Subcutaneous preadipocyte (primary cell): ENCODE results near the gene C5.

- CAGE, long polyA plus RNA = no peak
Measured at GRCh38 chr9:120942338-120943213, 16.0 kb upstream of the TRAF1 start.

DNA sequence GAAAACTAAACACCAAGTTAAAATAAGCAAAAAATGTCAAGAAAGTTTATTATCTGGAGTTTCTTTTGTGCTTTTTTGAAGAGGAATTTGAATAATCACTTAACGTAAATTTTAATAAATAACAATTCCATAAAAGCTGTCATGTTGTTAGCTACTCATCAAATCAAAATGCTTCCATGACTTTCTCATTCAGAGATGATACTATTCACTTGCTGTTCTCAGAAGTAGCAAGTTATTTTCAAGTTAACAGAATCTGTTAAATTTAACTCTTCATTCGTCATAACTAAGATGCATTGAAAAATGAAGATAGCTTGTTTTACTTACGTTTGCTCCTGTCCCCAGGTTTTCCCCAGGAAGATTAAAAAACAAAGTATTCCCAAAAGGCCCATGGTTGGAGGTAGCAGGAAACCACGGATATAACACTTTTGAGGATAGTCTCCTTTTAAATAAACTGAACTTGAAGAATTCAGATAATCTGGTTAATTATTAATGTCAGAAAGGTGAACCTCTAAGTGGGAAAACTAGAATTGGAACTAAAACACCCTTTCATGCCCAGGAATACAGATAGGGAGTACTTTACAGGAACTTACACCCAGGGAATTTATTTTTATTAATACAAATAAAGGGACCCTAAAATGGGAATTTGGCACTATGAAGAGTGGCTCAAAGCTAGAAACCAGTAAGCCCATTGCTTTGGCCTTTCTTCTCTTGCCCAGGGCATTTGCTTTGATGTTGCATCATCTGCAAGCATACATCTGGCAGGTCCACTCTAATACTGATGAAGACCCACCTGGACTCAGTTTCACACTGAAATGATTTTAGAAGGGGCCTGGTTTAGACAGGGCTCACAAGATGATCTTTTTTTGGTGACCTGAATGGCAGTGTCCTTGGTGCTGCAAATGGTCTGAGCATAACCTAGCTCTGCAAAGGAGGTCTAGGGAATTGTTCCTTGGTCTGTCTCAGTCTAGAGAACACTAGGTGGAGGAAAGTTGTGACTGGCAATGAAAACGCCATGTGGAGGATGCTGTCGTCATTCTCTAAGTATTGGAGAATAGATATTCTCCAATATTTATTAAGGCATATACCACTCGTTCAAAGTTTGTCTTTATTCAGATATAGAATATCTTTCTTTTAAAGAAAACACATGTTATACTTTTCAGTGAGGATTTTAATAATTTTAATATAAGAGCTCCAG lies at the start of gene C5:
C5 (minus strand) TSS at position 418 of the 1,195 bp plus-strand sequence.
- CAGE, long polyA plus RNA = no peak

- CAGE, long polyA plus RNA = no peak
Measured at GRCh38 chr9:121123688-121124144, 49.0 kb downstream of the CNTRL start.

GRCh38 chr9:121140358-121140894 lies 61.2 kb downstream of the RAB14 start:
- CAGE, long polyA plus RNA = no peak

GRCh38 chr9:121141140-121141804 lies 60.4 kb downstream of the RAB14 start:
- CAGE, long polyA plus RNA = no peak

DNA sequence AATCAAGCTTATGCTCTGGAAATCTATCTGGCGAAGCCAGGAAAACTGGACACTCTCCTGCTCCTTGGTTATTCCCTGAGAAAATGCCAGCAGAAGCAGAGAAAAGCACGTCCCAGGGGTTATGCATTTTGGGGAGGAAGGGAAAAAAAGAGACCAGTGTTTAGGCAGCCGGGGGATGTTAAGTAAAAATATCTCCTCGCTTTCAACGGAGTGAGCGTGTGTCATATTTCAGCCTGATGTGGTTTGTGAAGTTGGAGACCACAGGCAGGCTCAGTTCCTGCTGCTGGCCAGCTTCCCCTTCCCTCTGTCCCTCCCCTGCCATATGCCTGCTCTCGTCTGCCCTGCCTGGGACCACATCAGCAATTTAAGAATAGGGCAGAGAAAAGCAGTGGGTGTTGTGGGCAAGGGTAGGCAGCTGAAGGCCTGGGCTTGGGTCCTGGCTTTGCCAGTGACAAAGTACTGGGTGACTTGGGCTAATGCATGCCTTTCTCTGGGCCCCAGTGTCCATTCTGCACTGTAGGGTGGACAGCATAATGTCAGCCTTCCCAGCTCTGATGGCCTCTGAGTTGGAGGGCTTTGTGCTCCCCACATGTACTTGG lies 4.0 kb downstream of the GSN start:
- CAGE, long polyA plus RNA = no peak

DNA sequence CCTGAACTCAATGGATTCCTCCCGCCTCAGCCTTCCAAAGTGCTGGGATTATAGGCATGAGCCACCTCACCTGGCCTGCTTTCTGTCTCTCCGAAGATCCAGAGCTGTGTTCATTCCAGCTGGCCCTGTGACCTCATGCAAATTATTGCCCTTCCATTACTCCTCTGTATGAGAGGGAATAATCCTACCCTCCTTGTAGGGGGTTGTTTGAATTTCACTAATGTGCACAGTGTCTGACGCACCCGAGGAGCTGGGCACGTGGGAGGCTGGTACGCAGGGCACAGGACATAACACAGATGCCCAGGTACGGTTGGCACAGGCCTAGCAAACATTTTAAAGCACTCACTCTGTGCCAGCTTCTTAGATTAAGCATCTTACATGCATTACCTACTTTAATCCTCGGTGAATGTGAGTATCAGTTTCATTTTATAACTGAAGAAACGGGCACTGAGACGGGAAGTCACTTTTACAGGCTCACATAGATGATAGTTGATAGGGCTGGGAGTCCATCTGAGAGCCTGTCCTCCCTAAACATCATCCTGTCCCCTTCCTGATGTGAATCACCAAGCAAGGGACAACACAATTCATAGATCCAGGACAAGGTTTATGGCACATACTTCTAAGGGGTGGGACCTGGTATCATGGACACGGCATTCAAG lies 20.3 kb downstream of the GSN start:
- CAGE, long polyA plus RNA = no peak

- CAGE, long polyA plus RNA = no peak
Measured at GRCh38 chr9:121288811-121289857, 21.2 kb downstream of the GSN start.

DNA sequence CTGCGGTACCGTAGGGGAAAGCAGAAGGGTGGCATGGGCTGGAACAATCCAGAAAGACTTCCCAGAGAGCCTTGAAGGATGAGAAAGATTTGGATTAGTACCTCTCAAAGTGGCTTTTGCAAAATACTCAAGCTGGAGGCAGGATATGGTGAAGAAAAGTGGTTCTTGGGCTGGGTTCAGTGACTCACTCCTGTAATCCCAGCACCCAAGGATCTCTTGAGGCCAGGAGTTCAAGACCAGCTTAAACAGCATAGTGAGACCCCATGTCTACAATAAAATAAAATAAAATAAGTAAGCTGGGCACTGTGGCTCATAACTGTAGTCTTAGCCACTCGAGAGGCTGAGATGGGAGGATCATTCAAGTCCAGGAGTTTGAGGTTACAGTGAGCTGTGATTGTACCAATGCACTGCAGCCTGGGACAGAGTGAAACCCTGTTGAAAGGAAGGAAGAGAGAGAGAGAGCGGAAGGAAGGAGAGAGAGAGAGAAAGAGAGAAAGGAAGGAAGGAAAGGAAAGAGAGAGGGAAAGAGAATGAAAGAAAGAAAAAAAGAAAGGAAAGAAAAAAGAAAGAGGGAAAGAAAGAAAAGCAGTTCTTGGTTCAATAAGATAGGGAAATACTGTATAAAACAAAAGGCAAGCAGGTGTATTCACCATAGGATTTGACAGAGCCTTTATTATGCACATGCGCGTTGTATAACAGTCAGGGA lies 41.7 kb downstream of the GSN start:
- CAGE, long polyA plus RNA = no peak

DNA sequence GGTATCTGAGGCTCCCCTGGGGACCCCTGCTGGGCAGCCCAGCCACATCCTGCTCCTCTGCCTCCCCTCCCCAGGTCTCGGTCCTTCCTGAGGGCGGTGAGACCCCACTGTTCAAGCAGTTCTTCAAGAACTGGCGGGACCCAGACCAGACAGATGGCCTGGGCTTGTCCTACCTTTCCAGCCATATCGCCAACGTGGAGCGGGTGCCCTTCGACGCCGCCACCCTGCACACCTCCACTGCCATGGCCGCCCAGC lies 50.6 kb downstream of the GSN start:
- CAGE, long polyA plus RNA = no peak

- CAGE, long polyA plus RNA = no peak
Measured at GRCh38 chr9:121321035-121321597, 48.9 kb downstream of the STOM start.

- CAGE, long polyA plus RNA = no peak
Measured at GRCh38 chr9:121326868-121327683, 43.0 kb downstream of the STOM start.

DNA sequence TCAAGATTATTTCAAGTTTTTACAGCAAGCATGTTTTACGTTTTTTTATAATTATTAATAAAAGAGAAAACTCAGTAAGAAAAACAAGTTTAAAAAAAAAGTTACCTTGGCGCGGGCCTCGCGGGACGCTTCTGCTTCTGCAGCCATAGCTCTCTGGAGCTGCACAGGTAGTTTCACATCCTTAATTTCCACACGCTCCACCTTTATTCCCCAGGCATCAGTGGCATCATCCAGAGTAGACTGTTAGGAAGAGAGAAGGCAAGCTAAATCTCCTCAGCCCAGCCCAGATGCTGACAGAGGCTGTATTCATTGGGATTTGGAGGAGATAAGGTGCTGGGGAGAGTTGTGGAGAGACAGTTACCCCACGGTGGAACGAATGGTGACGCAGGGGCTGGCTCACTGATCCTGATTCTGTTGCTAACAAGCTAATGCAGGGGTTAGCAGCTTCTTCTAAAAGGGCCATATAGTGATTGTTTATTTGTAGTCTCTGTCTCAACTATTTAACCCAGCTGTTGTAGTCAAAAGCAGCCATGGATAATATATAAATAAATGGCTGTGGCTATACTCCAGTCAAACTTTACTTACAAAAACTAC lies 22.0 kb downstream of the STOM start:
- CAGE, long polyA plus RNA = no peak

DNA sequence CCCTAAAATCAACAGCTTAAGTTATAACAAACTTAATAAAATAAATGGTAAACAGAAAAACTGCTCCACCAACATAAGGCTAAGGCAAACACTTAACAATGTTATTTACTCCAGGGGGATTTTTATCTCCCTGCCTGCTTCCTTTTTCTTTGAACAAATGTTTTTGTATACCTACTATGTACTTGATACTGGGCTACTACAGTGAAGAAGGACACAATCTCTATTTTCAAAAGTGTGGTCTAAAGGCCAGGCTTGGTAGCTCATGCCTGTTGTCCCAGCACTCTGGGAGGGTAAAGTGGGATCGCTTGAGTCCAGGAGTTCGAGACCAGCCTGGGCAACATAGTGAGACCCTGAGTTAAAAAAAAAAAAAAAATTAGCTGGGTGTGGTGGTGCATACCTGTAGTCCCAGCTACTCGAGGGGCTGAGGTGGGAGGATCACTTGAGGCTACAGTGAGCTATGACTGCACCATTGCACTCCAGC lies 3.4 kb downstream of the STOM start:
- CAGE, long polyA plus RNA = no peak

GRCh38 chr9:121368169-121368604 lies 1.9 kb downstream of the STOM start:
- CAGE, long polyA plus RNA = no peak

DNA sequence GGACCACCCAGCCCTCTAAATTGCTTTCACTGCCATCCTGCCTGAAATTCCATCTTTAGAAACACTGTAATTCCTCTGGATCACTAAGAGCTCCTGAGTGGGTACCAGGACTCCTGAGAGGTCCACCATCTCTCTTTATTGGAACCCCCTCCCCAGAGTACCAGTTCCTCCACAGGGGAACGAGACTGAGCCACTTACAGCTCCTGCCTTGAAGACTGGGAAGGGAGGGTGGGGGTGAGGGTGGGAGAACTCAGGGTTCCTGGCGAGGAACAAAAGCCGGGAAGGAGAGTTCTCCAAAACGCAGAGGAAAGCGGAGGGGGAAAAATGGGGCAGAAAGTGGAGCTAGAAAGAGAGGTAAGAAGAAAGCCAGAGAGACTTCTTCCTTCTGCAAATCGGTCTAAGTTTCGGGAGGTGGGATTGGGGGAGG lies 789 bp downstream of the STOM start:
- CAGE, long polyA plus RNA = no peak

DNA sequence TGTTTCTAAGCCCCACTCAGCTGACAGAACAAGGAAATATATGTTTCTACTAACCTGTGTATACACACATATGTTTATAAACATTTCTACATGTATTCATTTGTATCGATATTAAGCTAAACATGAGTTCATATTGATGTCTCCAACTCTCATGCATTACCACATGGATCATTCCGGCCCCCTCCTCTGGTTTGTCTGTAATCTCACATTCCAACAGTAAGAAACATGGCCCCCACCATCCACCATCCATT lies 39.8 kb upstream of the STOM start:
- CAGE, long polyA plus RNA = no peak

DNA sequence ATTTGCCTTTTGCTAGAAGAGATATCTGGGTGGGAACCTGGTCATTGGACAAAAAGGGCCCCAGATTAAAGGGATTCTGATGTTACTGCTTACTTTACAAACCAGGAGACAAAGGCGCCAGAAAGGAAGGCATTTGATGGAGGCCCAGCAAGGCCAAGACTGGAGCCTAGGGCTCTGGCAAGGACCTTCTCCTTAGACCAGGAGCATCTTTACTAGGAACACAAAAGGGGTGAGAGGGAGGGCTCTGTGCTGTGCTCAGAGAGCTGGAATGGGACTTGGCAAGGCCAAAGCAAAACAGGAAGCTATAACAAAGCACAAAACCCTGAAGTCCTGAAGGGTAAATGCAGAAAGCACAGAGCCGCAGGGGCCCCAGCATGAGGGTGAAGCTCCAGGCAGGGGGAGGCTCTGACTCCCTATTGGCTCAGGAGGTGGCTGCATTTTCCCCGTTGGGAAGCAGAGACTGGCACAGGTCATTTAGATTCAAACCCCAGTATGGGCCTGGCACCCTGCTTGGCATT lies 46.5 kb downstream of the GGTA1 start:
- CAGE, long polyA plus RNA = no peak

DNA sequence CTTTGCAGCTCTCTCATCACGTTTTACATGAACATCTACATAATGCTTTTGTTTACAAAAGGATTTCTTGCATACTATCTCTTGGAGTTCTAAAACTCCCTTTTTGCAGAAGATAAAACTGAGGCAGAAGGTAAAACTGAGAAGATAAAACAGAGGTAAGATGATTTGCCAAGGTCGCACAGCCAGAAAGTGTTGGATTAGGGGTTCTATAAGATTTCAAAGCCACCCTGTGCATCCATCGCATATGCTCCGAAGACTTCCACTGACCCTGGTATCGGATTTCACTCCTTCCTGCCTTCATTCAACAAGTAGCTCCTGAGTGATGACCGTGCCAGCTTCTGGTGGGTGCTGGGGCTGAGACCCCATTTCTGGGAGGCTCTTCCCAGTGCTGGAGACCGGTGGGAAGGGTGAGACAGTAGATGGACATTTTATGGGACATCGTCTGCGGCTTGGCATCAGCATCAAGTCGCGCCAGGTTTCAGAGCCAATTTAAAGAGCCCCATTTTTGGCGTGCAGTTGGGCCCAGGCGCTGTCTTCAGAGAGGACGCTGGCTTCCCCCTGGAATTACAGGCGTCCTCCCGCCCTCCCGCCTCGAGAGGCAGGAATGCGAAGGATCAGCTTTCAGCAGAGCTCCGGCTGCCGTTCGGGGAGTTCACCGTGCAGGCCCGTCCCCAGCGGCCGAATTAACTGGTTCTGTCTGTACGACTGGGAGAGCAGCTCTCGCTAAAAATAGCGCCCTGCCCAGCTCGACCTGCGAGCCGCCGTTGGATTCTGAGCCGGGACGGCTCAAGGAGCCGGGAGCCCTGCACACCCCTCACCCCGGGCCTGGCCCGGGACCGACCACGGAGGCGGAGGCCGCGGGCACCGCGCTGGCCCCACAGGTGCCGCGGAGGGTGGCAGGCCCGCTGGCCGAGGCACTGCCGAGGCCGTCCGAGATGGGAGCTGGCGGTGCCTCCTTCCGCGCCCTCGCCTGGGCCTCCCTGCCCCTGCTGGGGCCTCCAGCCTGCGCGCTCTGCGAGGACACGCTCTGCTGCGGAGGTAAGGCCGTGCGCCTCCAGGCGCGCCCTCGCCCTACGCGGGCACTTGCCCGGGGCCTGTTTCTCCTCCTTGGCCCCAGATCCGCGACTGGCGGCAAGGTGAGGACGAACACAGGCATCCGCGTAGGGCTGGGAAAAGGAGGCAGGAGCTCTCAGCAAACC lies 53.4 kb upstream of the DAB2IP start:
- CAGE, long polyA plus RNA = no peak

DNA sequence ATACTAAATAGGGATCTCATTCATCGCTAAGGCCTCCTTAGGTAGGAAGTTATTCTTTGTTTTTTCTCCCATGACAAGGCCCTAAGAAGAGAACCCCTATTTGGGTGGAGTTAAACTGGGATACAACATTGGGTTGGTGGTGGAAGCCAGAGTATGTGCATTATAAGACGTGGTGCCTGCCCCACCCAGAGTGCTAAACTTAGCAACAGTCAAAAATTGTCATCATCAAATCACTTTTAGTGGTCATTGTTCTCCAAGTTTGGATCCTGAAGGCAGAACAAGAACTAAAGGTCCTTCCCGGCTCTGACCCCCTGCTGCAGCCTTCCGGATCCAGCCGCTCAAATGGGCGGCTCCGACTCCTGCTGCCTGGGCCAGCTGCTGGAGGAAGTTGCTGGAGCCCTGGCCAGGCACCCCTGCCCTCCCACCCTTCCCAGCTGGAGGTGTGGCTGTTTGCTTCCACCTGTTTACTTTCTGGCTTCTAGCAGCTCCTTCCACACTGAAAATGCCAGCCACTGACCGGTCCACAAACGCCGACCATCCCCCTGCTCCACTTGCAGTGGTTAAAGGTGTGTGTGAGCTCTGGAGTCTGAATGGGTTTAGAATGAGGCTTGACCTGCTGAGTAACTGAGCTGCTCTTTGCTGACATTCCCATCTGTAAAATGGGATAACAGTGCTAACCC lies 31.5 kb upstream of the DAB2IP start:
- CAGE, long polyA plus RNA = no peak